Left lobe of liver (tissue), 1 donor: ENCODE data around the gene RASSF6.

GRCh38 chr4:72569461-72570474 is 747 bp upstream of the ADAMTS3 start:
- PRO-cap, result no peak

DNA sequence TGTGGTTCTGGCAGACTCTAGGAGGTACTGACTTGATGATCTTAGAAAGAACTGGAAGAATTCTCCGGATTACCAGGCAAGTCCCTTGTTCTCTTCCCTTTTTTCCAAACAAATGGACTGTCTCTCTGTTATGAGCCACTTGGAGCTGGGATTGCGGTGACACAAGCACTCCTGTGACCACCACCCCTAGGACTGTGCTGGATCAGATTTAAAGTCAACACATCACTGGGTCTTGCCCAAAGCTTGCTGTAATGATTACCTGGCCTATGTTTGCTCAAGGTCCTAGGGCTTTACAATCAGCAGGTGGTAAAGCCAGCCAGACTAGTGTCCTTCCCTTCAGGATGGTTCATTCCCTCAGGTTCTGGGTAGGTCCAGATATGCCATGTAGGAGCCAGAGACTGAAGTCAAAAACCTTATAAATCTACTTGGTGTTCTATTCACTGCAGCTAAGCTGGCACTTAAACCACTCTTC is 144.7 kb downstream of the COX18 start:
- PRO-cap, result bidirectional peak, plus-strand start at position 349 of the sequence, minus-strand start at position 104 of the sequence

GRCh38 chr4:72953533-72954070 is 115.9 kb downstream of the COX18 start:
- PRO-cap, result no peak

DNA sequence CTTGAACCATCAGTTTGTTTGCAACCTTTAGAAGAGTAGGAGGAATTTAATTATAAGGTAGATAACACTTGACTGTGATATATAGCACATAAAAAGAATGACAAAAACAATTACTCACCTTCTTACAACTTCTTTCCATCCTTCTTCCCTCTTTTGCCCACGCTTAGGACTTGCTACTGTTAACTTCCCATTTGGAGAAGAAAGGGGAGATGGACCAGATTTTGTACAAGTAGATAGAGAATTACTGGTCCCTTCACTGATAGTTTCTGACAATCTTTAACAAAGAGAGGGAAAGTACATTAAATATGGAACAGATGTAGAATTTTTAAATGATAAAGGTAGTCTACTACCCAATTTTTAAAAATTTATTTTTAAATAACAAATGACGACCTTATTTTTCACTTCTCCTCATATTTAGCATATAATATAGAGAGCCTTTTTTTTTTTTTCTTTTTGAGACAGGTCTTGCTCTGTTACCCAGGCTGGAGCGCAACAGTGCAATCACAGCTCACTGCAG is 27.5 kb upstream of the COX18 start:
- PRO-cap, result no peak

DNA sequence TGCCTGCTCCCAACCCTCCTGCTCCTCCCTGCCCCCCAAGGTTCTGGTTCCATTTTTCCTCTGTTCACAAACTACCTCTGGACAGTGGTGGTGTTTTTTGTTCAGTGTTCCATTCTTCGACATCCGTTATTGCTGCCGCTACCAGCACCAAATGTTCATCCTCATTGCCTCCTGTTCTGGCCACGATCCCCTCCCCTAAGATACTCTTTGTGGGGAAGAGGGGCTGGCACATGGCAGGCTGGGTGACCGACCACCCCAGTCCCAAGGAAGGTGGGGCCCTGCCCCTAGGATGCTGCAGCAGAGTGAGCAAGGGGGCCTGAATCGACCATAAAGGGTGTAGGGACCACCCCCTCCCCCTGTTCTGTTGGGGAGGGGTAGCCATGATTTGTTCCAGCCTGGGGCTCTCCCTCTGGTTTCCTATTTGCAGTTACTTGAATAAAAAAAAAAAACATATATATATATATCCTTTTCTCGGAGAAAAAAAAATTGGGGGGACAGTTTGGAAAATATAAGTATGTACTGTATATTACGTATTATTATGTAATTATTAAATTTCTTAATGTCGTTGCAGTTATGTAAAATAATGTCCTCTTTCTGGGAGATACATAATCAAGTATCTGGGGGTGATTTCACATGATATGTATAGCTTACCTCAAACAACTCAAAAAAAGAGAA is 30.6 kb upstream of the COX18 start:
- PRO-cap, result no peak

DNA sequence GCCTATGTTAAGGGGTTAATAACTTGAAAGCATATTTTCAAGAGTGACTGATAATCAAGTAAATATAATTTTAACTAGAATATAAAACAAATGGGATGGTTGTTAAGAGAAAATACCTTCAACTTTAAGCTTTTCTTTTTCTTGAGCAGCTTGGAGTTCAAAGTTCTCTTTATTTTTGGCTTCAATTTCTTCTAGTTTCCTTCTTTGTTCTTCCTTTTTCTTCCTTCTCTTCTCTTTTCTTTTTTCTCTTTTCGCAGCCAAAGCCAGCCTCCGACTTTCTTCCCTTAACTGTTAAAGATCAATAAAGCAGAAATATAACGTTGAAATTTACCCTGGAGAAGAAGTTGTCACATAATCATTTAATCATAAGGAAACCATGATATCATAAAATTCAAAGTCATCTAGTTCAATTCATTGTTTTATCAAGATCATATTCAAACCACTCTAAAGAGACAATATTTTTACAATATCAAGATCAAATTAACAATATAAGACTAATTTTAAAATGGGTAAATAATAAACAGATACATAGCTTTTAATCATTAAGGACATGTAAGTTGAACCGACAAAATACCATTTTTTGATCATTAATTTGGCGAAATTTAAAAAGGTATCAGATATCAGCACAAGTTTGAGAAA is 32.9 kb upstream of the COX18 start:
- PRO-cap, result no peak

DNA sequence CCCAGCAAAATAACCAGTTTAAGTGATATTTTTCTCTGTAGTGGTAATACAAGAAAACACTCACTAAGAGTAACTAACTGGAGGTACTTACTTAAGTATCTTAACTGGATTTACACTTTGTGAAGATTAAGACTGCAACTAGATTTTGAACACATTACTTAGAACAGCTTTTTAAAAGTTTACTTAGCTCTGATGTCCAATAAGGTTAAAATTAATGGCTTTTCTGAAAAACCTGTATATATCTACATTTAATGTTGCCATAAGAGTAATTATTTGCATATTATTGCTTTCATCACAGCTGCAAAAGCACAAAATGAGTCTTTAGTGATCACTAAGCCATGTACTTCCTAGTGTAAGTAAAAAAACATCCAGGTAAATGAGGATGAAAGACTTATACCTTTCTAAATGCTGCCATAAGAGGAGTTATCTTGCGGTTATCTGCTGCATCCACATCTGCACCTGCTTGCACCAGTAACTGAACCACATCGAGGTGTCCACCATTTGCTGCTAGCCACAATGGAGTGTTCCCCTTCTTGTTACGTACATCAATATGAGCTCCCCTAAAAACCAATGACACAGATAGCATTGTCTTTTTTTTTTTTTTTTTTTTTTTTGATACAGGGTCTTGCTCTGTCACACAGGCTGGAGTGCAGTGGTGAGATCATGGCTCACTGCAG is 48.9 kb upstream of the COX18 start:
- PRO-cap, result no peak

- PRO-cap, result no peak
Measured at GRCh38 chr4:73214187-73215234, 44.1 kb downstream of the ANKRD17 start.

DNA sequence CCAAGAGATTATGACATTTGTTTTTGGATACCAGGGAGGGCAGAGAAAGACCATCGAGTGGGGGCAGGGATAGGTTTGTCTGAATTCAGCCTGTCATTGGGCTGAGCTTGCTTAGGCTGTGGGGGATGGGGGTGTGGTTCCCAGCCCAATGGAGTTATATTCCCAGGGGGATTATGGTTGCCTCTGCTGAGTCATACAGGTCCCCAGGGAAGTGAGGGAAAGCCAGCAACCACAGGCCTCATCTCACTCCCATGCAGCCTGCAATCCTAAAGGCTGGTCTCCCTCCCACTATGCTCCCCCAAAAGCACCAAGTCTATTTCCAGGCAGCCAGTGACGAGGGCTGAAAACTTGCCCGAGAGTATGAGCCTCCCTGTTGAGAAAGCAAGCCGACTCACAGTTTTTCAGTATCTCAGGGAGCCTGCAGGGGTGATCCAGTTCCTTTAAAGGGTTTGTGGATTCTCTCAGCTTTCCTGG is 39.3 kb downstream of the AFM start:
- PRO-cap, result unidirectional peak, plus-strand start at position 193 of the sequence

DNA sequence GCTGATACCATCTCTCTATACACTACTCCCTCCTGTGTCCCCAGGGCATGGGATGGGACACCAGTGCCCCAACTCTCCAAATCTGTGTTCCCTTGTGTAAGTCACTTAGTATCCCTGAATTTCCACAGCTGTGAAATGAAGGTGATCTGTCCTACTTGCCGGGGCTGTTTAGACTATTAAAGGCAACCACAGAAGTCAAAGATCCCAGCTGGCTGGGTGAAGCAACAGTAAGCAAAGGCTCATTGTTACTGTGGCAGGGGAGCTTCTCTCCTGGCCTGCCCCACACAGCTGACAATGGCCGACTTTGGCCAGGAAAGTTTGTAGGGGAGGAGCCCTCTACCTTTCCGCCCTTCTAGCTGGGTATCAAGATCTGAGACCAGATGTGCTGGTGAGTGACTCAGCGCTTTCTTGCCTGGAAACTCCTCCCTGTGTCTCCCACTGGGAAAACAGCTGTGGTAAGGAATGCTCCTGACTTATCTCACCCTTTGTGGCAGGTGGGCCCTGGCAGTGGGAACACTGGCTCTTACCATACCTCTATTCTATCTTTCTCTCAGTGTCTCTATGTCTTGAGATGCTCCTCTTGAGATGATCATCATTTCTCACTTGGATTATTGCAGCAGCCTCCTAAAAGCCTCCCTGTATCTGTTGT is 21.0 kb downstream of the RASSF6 start:
- PRO-cap, result no peak

DNA sequence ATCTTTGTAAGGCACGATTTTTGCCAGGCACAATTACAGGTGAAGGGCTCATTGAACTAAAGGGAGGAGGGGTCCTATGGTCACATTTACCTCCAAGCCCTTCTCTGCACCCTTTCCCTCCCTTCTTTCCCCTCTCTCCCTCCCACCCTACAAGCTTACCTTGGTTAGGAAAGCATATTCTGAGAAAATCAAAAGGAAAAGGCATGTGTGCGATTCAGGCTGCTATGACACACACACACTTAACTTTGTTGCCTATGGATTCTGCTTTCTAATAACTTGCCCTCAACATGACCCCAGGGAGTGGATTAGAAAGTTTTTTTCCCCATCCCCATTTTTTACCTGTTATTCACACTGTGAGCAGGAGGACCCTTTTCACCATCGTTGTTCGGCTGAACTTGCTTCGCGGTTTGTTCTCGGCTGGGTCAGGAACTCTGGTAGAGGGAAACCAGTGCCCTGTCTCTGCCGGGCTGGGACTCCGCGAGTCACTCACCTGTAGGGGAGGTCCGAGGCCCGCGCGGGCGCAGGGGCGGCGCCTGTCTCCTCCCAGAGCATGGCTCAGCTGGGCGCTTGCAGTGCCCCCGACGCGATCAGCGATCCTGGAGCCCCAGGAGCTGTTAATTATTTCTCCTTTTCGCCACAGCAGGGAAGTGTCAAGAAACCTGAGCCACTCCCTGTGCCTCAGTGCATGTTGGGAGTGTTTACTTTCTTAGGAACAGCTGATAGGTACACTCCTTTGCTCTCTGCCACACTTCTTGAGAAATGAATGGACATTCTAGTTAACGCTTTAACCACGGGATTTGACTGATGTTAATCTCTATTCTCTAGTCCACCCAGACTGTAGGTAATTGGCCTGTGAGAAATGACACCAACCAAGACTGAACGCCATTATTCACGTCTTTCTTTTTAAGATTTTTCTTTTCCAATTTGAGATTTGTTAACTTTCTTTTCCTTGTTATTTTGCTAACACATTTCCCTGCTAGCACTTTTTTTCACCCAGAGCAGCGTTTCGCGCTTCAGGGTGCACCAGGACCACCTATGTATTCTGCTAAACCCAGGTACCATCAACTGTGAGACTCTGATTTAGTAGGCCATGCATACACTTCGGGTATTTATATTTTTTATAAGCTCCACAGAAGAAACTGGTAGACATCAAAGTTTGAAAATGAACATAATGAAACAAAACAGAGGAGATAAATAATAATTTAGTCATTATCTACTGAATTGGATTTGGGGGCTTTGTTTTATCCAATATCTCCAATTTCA is at the start of gene RASSF6:
TSS of gene RASSF6 (minus strand) at position 488 of the 1,263 bp plus-strand sequence.
- PRO-cap, result no peak

DNA sequence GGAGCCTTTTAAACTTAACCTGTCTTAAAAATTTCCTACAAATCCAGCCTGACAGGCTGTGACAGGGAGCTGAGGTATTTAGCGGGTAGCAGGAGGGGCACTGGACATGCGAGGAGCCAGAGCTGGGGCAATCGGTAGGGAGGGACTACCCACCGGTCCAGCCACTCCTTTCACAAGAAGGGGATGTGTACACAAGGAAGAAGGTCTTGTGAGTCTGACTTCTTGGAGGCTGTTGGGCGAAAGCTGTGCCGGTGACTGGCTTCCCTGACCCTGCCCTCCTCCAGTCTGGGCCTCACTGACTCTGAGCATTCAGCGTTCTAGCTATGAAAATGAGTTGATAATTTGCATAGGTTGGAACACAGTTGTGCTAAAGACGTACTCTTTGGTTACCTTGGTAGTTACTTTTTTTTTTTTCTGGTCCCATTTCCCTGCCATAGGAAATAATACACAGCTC is 12.7 kb upstream of the CXCL8 start:
- PRO-cap, result no peak

DNA sequence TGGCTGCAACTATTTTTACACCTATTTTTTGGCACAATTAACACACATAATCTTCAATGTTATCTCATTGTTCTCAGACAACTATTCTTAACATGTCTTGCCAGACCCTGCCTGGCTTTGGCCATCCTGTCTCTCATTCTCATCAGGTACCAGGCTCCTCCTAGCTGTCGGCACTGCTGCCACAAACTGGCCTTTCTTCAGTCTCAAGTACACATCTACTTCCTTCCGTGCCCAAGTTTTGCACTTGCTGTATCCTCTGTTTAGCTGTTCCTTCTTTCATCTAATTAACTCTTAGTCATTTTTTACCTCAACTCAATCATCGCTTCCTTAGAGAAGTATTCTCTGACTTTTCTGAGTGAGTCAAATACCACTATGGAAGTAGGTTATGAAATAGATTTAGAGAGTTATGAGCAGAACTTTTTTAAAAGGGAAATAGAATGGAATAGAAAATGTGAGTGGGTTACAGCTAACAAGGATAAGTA is 19.7 kb downstream of the CXCL3 start:
- PRO-cap, result no peak

GRCh38 chr4:74037808-74038240 is 665 bp downstream of the CXCL3 start:
- PRO-cap, result no peak

GRCh38 chr4:74095448-74096074 is 3.4 kb downstream of the CXCL2 start:
- PRO-cap, result no peak

DNA sequence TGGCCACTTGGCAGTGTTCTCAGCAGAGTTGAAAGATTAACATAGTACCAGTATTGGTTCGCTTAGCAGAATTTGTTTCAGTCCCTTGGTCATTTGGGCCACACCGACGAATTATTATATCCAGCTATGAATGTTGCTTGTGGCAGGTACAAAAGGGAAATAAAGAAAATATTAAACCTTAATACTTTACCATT is 5.2 kb upstream of the CXCL2 start:
- PRO-cap, result unidirectional peak, plus-strand start at position 80 of the sequence

- PRO-cap, result no peak
Measured at GRCh38 chr4:74109464-74109893, 10.5 kb upstream of the CXCL2 start.

DNA sequence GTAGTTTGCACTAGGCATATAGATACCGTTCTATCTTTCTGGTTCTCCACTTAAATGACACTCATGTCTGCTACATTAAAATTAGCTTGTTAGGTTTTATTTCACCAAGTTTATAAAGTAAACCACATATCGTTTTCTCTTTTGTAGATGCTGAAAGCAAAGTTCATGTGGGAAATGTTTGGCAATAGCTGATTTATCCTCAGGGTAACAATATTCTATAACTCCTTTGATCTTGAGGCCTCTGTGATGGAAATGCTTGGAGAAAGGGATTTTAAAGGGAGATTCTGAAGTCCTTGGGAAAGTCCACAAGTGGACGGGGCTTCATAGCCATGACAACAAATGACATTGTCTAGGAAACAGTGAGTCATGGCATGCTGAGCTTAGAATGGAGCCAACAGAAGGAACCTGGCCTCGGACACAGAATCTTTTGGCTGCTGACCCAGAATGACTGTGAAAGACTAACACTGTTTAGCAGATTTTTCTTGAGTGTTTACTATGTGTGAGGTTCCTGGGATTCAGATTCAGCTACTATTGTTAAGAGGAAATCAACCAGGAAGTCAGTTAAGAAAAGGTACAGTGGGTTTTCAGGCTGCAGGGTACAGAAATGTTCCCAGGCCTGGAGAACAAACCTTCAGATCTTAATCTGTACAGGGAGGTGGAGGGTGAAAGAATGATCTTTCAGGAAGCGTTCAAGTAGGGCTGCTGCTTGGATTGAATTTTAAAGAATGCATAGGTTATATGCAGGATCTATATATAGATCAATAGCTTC is 18.0 kb upstream of the CXCL2 start:
- PRO-cap, result no peak

GRCh38 chr4:74446361-74446848 is 1.5 kb downstream of the AREG start:
- PRO-cap, result no peak

- PRO-cap, result no peak
Measured at GRCh38 chr4:74539592-74539791, 94.6 kb downstream of the AREG start.